ENCODE measurements around a stretch of chr1.

- PRO-cap, result no peak
Observed at GRCh38 chr1:203511587-203512264, 17.8 kb downstream of the OPTC start.

DNA sequence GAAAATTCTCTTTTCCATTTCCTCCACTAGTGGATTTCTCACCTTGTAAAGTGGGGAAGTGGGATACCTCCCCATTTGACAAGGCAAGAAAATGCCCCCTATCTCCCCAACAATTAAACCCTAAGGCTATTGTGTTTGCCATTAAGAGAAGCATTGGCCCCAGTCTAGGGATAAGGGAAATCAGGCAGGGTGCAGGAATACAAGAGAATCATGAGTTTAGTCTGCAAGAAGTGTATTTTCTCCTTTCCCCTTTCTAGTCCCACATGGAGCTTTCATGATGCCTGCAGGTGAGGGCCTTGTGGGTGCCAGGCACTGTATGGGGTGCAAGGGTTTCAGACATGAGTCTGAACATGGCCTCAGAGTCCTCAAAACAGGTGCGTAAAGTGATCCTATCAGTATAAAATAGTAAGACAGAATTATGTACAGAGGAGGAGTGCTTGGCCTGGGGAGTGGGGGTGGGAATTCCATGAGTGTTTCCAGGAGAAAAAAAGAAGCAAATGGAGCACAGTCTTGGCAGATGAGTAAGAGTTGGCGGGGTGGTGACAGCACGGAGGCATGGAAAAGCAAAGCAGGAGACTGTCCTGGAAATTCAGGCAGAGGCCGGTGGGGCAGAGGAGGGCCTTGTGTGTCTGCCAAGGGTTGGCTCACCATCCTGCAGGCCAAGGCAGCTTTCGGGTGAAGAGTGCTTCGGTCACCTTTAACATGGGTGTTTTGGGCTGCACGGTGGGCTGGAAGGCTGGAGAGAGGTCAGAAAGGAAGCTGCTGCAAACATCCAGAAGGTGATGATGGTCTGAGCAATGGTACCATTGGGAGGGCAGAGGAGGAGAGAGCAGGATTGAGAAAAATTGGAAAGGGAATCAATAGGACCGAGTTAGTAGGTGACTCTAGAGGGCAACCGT lies 63.3 kb downstream of the OPTC start:
- PRO-cap, result no peak

DNA sequence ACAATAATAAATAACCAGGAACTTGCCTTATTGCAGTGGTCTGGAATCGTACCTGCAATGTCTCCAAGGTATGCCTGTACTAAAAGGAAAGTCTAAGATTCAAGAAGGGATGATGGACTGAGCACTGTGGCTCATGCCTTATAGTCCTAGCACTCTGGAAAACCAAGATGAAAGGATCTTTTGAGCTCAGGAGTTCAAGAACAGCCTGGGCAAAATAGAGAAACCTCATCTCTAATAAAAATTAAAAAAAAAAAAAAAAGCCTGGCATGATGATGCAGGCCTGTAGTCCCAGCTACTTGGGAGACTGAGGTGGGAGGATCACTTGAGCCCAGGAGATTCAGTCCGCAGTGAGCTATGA lies 31.5 kb downstream of the ATP2B4 start:
- PRO-cap, result no peak

DNA sequence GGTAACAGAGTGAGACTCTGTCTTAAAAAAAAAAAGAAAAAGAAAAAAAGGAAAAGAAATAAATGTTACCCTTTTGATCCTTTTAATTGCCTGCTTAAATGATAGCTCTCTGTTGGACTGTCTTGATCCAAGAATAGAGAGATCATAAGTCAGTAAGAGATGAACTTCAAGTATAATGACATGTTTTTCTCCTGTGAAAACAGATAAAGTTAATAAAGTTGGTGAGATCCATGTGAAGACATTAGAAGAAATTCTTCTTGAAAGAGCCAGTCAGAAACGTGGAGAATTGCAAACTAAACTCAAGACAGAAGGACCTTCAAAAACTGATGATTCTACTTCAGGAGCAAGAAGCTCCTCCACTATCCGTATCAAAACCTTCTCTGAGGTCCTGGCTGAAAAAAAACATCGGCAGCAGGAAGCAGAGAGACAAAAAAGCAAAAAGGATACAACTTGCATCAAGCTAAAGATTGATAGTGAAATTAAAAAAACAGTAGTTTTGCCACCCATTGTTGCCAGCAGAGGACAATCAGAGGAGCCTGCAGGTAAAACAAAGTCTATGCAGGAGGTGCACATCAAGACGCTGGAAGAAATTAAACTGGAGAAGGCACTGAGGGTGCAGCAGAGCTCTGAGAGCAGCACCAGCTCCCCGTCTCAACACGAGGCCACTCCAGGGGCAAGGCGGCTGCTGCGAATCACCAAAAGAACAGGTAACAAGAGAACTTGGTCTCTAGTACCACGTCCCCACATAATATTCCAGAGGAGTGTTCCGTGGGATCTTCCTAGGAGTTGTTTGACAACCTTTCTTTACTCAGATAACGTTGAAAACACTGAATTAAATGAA lies 14.2 kb upstream of the SNRPE start:
- PRO-cap, result no peak

- PRO-cap, result no peak
Observed at GRCh38 chr1:204065066-204065737, 7.7 kb upstream of the SOX13 start.

DNA sequence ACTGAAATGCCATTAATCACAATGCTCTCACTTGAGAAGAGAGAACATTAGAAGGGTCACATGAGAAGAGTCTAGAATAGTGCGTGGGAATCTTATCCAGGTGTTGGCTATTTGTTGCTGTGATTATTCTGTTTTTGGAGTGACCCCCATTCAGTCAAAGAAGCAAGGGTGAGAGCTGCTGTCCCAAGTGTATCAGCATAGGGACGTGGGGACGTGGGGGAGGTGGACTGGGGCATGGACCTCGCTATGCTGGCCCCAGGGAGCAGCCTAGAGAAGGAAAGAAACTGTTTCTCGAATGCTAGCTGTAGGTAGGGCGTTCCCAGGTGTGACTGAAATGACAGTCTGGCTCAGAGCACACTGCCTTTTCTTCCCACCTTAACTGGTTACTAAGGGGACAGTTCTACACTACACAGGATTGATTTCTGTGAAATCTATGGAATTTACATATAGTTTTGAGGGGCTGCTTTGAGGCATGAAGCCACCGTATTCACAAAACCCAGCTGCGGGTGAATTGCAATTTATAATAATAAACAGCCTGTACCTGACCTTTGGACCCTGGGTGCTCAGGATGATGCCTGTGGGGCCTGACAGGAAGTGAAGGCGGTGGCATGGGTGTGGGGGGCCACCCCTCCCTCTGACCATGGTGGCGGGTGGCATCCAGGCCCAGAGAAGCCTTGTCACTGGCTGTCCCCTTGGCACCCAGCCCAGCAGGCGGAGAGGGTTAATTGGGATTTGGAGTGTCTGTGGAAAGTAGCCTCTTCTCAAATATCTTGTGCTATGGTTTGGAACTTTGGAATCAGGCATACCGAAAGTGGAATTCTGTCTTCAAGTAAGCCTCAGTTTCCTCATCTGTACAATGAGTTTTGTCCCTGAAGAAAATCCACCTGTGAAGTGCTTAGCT lies 20.2 kb downstream of the SOX13 start:
- PRO-cap, result unidirectional peak, minus-strand start at position 269 of the sequence

DNA sequence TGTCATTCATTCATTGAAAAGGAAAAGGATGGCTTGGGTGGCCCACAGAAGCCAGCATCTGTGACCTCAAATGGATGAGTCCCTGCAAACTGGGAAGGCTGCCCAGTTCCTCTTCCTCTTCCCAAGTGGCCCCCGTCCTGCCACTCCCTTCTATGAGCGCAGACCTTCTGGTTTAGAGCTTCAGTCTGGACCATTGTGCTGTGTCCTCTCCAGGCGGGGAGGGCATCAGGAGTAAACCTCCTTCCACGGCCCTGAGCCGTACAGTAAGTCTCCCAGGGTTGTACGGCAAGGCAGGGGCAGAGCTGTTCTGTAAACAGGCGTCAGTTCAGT lies 21.9 kb downstream of the SOX13 start:
- PRO-cap, result no peak

DNA sequence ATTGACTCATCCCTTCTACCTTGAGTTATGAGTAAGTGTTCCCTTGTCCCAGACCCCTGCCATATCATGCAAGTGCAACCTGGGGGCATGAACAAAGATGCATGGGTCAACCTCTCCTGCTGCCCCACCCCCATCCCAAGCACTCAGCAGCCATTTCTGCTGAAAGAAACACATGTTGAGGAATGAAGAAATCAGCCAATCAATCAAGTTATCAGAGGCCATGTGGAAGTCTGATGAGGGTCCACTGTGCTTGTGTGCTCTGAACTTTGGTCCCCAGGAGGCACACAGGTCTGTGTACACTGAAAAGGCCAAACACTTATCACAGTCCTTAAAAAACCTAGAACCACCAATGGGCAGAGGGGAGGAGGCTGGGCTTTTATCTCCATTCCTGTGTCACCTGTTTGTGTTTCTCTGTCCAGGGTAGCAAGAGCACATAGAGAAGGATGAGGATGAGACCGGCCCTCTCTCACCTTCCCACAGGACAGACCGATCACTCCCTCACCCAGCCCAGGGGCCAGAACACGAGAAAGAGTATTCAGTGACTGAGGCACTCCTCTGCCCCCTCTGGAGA lies 9.5 kb downstream of the ETNK2 start:
- PRO-cap, result no peak

GRCh38 chr1:204194064-204194631 lies 2.1 kb downstream of the KISS1 start:
- PRO-cap, result no peak

- PRO-cap, result no peak
Observed at GRCh38 chr1:204227862-204228467, 14.2 kb upstream of the GOLT1A start.

DNA sequence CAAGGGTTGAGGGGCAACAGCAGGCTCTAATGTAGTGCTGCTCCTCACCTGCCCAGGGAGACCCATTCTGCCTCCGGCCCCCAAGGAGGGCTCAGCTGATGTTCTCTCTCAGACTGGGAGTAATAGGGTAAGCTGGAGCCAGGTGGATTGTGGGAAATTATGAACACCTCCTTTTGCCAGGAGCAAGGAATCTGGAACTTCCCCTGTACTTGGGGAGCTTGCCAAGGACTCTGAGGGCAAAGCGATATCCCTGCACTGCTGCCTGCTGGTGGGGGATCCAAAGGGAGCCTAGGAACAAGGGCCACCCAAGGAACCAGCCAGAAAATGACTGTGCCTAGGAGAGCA lies 70.4 kb upstream of the GOLT1A start:
- PRO-cap, result no peak

GRCh38 chr1:204327209-204327474 lies 32.6 kb downstream of the PLEKHA6 start:
- PRO-cap, result no peak

DNA sequence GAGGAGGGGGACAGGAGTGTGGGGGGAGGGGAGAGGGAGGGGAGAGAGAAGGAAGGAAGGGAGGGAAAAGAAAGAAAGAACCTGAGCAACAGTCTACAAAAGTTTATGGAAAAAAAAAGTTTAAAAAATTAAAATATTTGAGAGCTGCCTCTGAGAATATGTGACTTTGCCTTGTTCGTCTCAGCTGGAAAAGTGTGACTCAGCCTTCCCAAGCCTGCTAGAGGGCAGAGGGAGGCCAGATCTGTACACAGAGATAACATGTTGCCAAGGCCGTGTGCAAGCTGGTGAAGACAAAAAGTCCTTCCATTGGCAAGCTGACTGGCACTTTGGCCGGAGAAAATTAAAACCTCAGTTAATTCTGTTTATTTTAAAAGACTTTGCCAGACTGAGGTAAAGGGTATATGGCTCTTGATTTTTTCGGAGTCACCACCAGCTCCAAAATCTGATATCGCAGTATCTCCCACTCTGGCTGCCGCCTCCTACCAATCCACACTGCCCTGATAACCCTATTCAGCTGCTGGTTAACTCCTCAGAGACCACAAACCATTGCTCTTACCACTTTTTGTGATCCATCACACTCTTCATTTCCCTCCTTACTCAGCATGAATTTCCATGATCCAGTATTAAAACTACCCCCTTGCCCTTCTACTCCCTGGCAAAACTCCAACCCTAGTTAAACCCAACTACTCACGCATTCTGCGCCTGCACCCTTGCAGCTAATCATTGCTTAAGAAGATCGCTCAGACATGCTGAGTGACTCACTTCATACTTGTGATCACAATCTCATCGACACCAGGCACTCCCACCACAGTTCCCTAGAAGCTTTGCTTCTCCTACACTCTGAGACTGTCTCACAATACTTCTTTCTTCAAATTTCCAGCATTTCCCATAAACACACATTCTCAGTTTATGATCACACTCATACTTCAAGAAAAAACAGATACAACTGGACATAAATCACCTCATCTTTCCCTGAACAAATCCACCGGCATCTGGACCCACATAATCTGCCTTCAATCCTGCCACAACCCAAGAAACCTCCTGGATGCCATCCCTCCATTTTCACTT lies 5.7 kb upstream of the PPP1R15B start:
- PRO-cap, result bidirectional peak, plus-strand start at position 306 of the sequence, minus-strand start at position 186 of the sequence

GRCh38 chr1:204443795-204444242 lies 32.2 kb upstream of the PPP1R15B start:
- PRO-cap, result no peak

DNA sequence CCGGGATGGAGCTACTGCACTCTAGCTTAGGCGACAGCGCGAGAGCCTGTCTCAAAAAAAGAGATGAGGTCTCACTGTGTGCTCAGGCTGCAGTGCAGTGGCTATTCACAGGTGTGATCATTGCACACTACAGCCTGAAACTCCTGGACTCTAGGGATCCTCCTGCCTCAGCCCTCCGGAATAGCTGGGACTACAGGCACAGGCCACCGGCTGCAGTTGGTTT lies 1.8 kb downstream of the MDM4 start:
- PRO-cap, result no peak

DNA sequence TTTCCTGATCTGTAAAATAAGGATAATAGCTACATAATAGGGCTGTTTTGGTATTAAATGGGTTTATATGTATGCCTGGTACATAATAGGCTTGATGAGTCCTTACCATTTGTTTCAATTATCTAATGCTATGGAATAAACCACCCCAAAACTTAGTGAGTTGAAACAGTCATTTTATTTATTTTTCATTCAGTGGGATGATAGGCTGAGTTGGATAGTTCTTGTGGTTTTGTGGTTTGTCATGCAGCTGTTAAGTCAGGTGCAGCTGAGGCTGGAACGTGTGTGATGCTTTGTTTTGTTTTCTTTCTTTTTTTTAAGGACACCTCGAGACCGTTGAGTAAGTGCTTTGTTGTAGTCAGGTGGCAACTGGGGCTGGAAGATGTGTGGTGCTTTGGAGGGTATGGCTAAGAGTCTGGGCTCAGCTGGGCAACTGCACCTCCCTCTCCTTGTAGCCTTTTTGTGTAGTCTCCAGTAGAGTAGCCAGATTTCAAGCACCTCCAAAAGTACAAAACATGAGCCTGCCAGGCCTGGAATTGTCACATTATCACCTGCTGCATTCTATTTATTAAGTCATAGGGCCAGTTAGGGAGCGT lies 5.0 kb downstream of the MDM4 start:
- PRO-cap, result no peak

GRCh38 chr1:204879253-204879932 lies 50.9 kb downstream of the NFASC start:
- PRO-cap, result no peak

- PRO-cap, result no peak
Observed at GRCh38 chr1:205037761-205037960, 5.4 kb upstream of the CNTN2 start.

DNA sequence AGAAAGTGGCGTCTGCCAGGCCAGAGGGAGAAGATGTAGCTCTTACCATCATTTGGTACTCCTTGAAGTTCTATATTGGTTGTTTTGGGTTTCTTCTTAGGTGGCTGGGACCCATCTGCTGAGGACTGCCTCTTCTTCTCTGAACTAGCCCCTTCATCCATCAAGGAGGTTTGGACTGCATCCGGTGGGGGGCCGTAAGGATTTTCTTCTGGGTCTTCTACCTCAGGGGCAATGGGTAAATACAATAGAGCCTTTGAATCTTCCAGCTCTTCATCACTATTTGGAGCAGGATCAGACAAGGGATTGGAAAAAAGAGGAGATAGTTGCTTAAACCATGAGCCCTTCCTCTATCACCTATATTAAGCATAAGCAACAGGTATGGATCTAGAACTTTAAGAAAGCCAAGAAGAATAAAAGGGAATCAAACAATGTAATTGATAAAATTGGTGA lies 12.4 kb upstream of the TMEM81 start:
- PRO-cap, result no peak

- PRO-cap, result no peak
Observed at GRCh38 chr1:205256100-205256463, 28.3 kb downstream of the TMCC2 start.

Measured in jejunum (tissue), 1 donor.